Pericardium fibroblast (primary cell): ENCODE data around the gene ZFP42.

DNA sequence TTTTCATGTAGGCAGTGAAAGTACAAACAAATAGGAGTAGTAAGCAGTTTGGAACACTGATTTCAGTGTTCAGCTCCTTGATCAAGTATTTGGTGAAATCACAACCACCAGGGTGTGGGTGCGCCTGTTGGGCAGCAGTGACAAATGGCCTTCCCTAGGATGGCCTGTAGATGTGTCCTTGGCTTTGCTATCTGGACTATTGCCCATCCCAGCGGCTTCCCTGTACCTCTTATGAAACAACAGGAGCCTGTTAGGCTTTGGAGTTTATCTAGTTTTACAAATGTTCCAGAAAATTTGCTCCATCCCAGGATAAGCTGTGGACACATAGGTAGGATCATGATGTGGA, 216.8 kb upstream of the FAT1 start:
- RAMPAGE, long total RNA: no peak

DNA sequence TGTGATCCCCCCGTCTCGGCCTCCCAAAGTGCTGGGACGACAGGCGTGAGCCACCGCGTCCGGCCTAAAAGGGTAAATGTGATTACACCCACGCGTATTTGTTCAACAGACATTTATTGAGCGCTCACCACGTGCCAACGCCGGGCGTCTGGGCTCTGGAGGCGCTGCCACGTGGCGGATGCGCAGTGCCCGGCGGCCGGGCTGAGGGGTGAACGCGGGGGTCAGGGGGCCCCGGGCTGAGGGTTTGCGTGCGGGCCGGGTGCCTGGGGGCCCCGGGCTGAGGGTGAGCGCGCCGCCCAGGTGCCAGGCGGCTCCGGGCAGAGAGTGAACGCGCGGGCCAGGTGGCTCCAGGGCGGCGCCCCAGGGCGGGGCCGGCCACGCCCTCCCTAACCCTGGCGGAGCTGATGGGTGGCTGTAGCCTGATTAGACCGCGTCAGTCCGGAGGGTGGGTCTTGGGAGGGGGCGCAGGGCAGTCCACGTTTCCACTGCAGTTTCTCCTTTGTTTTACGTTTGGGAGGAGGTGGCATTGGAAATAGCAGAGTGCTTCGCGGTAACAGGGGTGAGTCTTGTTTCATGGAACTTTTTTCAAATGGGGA, at the start of gene ZFP42:
Gene ZFP42 (plus strand): TSS at position 490 of the 596 bp plus-strand sequence.
- RAMPAGE, long total RNA: no peak

DNA sequence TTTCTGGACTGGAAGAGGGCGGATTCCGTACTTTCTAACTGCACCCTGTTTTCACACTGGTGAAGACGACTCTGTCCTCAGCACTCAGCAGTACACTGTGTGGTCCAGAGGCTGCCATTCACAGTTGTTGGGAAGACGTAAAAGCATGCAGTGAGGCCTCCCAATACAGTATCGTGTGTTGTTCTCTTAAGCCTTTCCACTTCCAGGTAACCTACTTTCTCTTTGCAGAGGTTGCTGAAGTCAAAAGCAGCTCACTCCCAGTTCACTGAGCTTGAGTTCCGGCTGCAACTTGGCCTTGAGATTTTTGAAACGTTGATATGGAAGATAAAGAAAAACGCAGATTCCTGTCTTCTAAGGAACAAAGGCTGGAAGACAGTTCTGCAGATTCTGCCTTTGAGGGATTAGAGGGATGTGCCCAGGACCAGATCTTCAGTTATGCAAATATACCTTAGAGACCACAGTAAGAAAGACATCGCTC, 540.9 kb downstream of the TRIML1 start:
- RAMPAGE, long total RNA: no peak

- RAMPAGE, long total RNA: no peak
Observed at GRCh38 chr4:190049736-190050127, 22.7 kb upstream of the FRG2 start.